NALM6 (cell line): ENCODE measurements around a stretch of chr1.

DNA sequence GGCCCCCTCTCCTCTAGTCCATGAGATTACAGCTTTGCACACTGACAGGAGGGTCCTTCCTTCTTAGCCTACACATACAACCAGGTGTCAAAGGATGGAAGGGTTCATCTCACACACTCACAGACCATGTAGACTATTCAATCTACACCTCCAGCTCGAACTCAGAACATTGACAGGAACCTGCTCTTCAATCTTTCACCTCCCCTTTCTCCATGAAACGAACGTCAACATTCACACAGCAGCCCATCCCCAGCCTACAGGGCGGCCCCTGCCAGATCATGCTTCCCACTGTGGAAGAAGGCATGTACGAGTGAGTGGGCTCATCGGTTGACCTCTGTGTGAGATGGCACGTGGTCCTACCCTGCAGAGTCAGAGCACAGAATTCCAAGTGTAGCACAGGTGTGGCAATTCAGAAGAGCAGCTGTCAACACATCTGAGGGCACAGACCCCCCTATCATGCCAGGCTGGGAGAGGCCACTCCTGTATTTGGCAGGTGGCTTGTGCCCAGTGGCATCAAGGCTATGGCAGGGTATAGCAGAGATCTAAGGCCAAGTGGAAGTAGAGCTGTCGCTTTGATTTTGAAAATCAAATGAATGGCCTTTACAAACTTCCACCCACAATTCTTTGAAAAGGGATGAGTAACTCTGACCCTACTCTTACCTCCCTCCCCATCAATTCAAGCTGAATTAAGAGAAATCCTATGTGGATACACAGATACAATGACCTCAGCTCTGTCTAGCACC, 13.6 kb downstream of the C1orf116 start:
- PRO-cap = no peak

DNA sequence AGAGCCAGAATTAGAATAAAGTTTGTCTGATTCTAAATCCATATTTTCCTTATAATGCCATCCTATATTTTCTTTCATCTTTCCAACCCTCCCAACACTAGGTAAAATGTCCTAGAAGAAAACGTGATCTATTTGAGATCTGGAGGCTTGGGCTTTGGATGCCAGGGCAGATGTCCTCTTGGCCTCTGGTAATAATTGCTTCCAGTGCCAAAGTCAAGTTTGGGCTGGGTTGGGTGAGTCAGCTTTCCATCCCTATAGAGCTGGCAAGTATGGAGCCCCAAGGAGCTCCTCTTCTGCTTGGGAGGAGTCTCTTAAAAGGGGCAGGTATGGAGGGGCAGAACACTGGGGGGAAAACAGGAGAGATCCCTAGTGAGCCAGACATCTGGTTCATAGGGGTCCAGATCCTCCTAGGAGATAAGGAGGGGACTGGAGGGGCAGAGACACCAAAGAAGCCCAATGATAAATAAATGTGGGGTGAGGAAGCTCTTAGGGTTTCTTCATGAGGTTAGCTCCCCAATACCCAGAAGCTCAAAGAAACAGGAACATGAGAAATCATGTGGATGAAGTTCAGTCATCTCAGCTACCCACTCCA, 3.6 kb downstream of the C1orf116 start:
- PRO-cap = no peak

DNA sequence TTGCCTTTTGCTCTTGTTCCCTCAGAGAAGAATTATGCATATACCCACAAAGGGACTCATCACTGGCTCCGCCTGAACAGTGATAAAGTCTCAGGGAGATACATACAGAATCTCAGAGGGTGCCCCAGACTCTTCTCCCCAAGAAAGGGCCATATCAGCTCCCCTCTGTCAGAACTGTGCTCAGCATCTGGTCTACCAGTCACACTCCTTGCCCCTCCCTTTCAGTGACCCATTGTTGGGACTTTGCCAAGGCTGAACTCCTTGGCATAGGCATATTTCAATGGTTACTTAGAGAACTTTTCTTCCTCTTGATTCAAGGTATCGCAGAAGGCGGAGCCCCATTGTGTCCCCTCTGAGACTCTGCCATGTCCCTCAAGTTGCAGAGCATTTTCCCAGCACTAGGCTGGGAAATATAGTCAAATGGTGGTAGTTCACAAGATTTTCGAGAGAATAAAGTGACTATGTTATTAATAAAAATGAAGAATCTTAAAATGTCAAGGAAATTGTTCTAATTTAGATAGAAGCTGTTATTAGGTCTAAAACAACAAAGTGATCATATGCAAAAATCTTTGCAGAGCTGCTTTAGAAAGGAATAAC, 102.4 kb upstream of the CD55 start:
- PRO-cap = no peak

- PRO-cap = no peak
These were observed 80.7 kb upstream of the CD55 start for GRCh38 chr1:207240766-207241093.

DNA sequence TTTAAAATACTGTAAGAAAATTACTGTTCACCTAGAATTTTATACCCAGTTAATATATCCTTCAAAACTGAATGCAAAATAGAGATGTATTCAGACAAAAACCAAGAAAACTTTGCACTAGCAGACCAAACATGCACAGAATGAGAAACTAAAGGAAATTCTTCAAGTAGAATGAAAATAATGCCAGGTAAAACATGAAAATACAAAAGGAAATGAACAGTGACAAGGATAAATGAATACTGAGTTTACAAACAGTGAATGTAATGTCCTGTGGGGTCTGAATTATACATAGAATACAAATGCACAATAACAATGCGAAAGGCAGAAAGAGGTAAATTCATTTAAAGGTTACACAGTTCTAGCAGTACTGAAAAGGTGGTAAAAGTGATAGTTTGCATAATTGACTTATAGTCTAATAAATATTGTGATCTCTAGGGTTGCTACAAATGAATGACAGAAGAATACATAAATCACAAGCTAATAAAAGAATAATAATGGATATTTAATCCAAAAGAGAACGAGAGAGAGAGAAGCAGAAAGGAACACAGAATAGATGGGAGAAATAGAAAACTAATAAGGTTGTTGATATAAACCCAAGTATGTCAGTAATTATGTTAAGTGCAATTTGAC, 12.9 kb downstream of the CD55 start:
- PRO-cap = no peak

GRCh38 chr1:207810795-207811458, 59.1 kb downstream of the CD46 start:
- PRO-cap = no peak

- PRO-cap = no peak
These were observed 67.3 kb downstream of the CD46 start for GRCh38 chr1:207818897-207819796.

DNA sequence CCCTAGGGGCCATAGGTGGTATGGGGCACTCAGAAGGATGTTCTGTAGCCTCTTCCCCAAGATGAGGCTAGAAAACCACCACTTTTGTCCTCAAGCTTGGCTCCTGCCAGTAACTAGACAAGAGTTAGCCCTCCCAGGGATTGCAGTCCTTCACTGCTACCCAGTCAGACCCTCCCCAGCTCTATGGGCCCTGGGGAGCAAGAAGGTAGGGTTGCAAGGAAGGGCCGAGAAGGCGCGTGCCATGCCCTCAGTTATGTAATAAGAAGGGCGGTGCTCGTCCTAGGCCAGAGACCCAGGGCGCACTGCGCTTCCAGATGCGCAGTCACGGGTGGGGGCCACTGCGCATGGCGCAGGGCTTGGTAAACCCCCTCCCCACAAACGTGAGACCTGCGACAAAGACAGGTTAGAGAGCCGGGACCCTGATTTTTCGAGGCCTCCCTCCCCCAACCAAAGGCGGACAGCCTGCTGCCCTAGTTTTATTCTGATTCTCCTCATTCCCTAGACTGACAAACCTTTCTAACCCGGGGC, 69.8 kb downstream of the CD46 start:
- PRO-cap = no peak

GRCh38 chr1:207923349-207923947, 12.5 kb upstream of the CD34 start:
- PRO-cap = no peak

DNA sequence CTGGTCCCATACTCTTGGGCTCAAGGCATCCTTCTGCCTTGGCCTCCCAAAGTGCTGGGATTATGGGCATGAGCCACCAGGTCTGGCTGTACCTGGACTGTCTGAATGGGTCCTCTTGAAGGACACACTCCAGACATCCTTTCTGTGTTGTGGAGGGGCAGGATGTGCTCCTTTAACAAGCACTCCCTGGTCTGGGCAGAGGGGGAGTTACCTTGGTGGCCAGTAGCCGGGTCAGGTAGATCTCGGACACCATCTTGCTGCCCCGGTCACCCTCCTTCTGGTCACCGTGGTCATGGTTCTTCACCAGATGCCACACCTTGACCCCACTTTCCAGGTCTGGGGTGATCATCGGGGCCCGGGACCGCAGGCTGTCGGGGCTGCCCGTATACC, 122.2 kb upstream of the CD34 start:
- PRO-cap = no peak

DNA sequence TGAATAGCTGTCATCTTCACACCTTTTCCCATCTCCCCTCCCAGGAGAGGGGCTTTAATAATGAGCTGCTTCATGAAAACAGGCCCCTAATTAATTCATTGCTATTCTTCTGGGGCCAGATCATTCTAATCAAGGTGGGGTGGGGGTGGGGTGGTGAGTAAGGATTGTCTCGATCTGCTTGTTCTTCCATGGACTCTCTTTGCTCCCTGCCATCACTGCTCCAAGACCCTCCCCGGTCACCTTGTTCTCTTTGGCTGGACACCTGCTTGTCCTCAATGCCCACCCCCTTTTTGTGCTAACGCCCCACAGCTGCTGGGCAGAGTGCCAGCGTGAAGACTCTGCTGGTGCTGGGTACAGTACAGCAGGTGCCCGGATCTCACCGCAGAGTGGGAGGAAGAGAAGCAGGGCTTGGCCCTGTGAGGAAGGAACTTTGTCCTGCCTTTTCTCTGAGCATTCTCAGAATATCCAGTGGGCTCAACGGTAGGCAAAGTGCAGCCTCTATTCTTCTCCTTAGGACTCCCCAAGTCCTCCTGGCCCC, 90.2 kb downstream of the PLXNA2 start:
- PRO-cap = no peak

GRCh38 chr1:208234484-208235248, 9.5 kb downstream of the PLXNA2 start:
- PRO-cap = no peak

DNA sequence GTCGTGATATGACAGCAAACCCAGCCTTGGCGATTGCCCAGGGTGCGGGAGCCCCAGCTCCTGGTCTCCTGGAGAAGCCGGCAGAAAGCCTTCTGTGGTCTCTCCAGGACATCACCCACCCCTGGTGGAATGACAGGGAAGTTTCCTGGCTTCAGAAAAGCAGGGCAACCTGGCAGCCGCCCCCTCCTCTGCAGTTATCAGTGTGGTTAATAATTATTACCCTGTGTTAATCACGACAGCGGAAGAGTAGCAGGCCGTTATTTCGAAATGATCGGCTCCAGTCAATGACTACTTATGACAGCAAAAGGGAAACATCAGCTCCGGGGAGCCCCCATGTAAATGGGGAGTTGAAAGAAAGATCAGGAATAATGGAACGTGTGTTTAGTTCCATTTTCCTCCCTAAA, 8.3 kb upstream of the PLXNA2 start:
- PRO-cap = no peak

- PRO-cap = no peak
These were observed 11.7 kb upstream of the PLXNA2 start for GRCh38 chr1:208255938-208256169.

DNA sequence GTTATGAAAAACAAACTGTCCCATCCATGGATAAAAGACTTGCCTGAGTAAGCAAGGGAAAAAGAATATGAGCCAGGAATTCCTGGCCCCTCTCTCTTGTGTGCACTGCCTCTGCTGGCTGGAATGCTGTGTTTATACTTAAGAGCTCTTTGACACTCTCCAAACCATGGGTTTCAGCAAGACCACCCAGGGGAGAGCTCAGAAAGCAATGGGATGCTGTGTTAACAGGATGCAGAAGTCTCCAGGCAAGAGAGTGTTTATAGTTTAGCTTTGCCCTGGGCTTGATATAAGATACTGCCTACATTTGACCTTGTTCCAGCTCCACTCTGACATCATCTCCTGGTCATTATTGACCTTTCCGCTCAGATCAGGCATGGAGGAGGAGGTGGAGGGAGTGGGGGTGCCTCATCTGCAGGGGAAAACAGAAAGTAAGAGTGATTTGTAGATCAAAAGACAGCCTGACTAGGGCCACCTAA, 232.2 kb upstream of the PLXNA2 start:
- PRO-cap = no peak

GRCh38 chr1:209039265-209040008, 544.1 kb upstream of the CAMK1G start:
- PRO-cap = no peak

DNA sequence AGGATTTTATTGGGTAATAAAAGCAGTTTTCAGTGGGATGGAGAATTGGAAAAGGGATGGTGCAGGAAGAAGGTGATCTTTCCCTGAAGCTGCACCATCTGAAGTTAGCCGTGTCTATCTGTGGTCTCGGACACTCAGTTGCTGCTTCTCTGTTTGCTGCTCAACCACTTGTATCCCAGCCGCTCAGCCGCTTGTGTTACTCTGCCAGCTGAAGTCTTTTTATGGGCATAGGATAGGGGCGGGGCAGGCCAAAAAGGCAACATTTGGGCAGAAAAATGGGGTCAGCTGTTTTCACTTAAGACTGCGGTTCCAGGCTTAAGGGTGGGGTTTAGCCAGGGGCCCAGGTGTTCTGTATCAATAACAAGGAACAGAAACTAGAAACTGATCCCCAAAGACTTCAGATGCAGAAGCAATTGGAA, 450.4 kb upstream of the CAMK1G start:
- PRO-cap = no peak

DNA sequence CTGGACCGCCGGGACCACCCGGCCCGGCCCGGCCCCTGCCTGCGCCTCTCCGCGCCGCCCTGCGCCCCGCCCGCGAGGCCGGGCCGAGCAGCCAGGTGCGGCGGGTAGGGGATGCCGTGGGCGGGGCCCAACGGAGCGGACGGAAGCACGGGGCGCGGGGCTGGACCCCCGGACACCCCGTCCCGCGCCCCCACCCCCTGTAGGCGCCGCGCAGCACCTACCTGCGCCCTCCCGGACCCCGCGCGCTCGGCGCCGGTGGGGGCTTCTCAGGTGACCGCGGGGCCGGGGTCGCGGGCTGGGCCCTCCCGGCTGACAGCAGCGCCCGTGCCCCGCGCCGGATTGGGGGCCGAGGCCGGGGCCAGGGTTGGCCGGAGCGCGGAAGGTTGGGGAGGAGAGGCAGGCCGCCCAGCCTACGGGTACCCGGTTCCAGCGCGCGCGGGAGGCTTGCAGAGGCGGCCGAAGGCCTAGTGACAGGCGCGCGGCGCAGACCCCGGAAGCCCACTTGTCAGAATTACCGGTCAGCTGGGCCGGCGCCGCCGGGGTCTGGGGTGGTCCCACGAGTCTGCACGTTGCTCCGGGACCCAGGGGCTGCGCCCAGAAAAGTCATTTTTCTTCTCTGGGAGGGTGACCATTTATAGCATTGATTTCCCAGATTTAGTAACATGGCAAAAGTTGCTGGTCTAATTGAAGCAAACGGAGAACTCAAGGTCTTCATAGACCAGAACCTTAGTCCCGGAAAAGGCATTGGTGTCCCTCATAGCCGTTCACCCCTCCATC, 351.8 kb upstream of the CAMK1G start:
- PRO-cap = no peak

- PRO-cap = no peak
These were observed 16.0 kb upstream of the CAMK1G start for GRCh38 chr1:209567454-209568047.

DNA sequence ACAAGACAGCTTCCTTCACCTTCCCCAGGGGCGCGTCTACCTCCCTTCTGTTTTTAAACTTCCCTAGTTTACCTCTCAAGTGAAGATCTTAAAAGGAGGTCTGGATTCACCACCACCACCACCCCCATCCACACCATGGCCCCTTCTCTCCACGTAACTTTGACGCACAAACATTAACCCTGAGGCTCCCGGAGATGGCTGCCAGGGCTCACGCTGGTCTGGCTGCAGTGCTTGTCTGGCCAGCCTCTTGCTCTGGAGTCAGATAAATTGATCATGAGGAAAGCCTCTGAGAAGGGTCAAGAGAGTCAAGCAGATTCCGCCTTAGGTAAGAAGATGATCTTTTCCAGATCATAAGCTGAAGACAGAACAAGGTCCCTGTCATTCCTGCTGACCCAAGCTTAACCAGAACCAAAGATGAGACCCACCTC, 932 bp downstream of the CAMK1G start:
- PRO-cap = no peak